Neural cell (in vitro differentiated cells): Measurements from ENCODE around the gene NKX1-2.

DNA sequence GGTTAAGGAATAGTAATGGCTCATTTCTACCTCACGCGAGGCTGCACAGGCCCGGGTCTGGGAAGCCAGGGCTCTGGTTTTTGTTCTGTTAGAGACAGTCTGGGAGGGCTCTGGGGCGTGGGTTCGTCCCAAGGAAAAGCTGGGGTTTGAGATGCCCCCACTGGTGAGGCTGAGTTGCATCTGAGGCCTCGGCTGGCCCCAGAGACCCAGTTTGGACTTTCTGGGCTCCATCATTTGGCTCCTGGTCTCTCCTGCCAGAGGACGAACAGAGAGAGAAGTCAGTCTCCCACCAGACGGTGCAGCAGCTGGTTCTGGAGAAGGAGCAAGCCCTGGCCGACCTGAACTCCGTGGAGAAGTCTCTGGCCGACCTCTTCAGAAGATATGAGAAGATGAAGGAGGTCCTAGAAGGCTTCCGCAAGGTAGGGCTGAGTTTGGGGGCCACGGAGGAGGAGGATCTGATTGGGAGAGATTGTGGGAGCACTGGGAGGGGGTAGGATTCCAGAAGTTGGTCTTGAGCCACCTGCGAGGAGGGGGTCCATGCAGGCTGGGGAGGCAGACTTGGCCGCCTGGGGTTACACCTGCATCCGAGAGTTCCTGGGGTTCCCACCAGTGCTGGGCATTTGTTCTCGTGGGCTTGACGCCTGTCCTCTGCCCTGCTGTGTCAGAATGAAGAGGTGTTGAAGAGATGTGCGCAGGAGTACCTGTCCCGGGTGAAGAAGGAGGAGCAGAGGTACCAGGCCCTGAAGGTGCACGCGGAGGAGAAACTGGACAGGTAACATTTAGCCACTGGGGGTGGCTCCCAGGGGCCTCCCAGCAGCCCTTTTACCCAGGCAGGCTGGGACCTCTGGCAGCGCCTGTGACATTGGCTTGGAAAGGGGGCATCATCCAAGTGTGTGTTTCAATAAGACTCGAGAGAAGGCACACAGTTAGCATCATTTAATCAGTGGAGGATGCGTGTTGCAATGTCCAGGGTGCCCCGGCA, 22.4 kb upstream of the BTBD16 start:
- RAMPAGE, long total RNA = no peak

- RAMPAGE, long total RNA = no peak
Observed at GRCh38 chr10:122379999-122380369, 5.5 kb downstream of the PLEKHA1 start.

DNA sequence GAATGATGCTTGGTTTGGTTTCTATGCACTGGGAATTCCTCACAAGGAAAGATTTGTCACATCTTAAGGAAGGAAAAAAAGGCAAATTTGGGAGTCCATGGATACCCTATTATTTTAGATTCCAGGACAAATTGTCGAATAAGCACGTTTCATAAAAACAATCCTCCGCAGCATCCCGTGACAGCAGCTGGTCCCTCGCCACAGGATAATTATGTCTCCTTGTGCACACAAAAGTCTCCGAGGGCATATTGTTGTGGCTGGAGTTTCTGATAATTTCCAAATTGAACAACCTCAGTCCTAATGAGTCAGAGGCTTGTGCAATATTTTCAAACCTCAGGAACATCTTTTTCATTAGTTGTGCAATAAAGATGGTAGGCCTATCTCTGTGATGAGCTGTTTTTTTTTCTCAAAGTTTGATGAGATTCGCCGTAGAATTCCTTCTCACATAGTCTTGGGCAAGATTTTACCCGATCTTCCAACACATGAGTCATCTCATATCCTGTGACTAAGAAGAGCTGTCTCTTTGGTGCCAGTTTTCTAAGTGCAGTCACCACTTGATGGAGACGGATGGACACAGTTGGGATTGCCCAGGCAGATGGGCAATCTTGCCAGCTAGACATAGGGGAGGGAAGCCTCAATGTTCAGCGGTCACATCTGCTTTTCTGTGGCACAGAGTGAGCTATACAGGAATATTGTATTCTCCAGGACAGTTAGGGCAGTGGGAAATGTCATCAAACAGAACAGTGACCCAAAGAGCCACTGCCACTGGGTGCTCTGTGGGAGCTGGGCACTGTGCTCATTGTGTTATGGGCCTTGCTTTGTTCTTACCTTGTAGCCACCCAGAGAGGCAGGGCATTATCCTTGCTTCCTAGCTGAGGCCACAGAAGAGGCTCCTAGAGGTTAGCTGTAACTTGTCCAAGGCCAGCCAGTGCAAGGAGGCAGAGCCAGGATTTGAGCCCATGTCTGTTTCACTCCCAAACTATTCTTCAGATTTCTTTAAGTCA, 7.8 kb downstream of the HTRA1 start:
- RAMPAGE, long total RNA = no peak

GRCh38 chr10:122541350-122541874, 19.1 kb upstream of the DMBT1 start:
- RAMPAGE, long total RNA = no peak

DNA sequence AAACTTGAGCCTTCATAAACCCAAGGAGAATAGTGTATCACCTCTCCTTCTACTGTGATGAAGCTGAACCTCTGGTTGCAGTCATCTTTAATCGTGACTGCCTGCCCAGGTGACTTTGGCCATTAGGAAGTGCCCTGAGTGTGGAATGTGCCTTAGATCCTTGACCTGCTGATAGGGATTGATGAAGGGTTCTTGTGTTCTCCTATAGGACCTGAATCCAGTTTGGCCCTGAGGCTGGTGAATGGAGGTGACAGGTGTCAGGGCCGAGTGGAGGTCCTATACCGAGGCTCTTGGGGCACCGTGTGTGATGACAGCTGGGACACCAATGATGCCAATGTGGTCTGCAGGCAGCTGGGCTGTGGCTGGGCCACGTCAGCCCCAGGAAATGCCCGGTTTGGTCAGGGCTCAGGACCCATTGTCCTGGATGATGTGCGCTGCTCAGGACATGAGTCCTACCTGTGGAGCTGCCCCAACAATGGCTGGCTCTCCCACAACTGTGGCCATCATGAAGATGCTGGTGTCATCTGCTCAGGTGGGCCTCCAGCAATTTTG, 28.3 kb downstream of the DMBT1 start:
- RAMPAGE, long total RNA = no peak

- RAMPAGE, long total RNA = no peak
Observed at GRCh38 chr10:122592184-122592495, 31.6 kb downstream of the DMBT1 start.

DNA sequence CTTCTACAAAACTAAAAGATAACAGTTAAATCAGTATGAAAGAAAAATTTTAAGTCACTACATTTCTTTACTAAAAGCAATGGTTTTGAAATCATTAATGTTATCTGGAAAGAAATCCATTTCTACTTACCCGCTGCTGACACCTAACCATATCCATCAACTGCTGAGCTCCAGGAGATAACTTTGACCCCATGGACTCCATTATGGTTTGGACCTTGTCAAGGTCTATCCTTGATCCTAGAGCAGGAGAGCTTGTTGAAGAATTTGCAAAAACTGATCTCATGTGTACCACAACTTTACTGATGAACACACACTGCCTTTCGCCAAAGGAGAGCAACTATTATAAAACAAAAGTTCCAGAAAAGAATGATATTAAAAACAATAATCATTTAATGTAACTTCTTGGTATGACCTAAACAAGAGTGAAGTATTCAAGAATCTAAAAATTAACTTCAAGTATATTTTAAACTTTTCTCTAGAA, 5.5 kb downstream of the C10orf88 start:
- RAMPAGE, long total RNA = no peak

DNA sequence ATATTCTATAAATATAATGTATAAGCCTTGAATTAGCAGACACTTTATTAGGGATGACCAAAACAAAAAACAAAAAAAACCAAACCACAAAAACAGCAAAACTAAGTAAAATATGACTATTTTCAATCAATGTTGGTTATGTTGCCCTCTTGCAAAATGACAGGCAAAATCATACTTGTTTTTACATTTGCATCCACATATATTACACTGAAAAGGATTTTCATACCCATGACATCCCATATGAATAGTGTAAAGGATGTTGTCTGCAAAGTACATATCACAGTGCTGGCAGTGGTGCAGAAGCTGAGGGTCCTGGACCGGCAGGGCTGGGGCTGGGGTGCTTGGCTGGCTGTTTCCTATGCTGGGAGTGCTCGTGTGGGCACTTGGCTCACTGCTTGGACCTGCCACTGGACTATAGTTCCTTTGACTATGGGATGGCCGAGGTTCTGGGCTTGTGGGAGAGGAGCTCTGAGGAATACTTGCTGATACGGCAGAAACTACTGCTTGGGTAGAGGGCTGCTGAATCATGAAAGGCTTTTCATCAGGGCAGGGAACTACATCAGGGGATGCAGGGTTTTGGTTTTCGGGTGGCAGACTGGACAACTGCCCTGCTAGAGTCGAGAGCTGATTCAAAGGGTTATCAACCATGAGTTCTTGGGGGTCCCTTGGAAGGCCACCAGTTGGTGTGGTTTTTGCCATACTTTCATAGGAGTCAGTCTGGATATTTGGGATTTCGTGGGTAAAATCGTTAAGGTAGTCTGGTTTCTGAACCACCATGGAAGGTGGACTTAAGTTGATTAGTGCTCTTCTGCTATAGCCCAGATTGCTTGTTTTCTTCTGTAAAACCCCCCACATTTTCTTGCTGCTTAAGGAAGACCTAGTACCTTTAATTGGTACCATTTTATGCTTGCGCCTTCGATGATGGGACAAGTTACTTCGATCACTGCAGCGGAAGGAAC, 13.7 kb downstream of the PSTK start:
- RAMPAGE, long total RNA = no peak

DNA sequence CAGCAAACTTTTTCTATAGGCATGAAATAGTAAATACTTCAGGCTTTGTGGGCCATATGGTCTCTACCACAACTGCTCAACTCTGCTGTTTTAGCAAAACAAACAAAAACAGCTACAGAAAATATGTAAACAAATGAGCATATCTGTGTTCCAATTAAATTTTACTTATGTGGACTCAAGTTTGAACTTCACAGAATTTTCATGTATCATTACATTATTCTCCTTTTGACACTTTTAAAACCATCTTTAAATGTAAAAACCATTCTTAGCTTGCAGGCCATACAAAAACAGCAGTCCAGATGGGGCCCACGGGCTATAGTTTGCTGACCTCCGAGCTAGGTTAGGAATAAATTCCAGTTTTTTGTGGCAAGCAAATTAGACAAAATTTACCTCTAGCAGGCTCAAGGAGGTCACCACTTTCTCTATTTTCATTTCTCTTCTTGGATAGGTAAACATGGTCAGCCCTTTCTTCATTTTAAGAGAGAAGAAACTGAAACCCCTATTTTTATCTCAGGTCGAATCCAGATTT, 10.9 kb downstream of the IKZF5 start:
- RAMPAGE, long total RNA = no peak

DNA sequence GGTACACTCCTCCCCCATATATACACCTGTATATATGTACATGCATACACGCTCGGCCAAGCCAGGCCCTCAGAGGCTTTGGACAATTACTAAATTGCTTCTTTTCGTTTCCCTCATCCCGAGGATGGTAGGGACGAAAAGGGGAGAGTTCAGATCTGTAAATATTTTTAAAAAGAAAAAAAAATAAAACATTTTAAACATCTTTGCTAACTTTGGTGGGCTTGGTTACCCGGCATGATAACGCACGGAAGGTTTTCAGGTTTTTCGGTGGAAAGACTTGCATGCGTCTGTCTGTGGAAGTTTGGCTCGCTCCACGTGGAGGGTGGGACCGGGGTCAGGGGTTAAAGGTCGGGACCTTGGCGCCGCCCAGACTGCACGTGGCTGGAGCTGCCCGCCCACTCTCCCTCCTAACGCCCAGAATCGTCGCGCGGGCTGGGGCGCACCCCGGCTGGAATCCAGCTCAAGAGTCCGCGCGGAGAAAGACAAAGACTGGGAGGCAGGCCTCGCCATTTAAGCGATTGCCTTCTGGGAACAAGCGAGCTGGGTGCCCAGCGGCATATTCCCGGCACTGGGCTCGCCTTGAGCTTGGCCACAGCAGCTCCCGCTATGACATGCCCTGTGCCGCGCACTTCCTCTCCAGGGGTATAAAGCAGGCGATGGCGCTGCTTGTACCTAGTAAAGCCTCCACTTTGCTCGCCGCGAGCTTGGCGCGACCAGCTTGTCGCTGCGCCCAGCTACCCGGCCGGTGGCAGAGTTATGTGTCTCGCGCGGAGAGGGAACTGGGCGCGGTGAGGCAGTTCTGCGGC, 2.7 kb downstream of the HMX2 start:
- RAMPAGE, long total RNA = no peak

DNA sequence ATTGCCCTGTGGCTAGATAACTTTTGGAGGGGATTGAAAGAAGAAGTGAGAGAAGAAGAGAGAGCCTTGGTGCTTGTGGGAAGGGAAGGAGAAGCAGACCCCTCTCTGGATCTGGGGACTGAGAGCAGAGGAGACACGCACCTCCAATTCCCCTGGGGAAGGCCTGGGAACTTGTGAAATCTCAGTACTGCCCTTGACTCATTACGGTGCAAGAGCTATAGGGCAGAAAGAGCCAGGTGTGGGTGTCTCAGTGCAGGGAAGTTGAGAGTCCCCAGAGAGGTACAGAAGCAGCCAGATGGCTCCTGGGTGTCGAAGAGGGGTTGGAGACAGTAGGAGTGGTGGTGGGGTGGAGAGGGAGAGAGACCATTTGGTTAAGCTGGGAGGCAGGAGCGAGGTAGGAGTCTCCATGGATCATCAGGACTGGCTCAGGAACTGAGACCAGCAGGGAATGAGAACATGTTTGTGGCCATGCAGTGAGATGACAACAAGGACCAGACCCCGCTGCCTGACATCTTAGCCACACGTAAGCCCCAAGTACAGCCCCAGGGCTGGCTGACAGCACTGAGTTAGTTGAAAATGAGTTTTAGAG, 238.1 kb downstream of the BUB3 start:
- RAMPAGE, long total RNA = no peak

DNA sequence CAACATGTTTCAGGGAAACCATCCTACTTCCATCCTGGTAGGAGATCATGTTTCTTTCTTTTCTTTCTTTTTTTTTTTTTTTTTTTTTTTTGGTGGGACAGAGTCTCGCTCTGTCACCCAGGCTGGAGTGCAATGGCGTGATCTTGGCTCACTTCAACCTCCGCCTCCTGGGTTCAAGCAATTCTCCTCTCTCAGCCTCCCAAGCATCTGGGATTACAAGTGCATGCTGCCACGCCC, 15.9 kb downstream of the CPXM2 start:
- RAMPAGE, long total RNA = no peak

- RAMPAGE, long total RNA = no peak
Observed at GRCh38 chr10:123906176-123906650, 14.6 kb upstream of the CPXM2 start.

GRCh38 chr10:124091179-124091739, 2.1 kb downstream of the CHST15 start:
- RAMPAGE, long total RNA = no peak

- RAMPAGE, long total RNA = no peak
Observed at GRCh38 chr10:124105020-124106060, 11.9 kb upstream of the CHST15 start.

DNA sequence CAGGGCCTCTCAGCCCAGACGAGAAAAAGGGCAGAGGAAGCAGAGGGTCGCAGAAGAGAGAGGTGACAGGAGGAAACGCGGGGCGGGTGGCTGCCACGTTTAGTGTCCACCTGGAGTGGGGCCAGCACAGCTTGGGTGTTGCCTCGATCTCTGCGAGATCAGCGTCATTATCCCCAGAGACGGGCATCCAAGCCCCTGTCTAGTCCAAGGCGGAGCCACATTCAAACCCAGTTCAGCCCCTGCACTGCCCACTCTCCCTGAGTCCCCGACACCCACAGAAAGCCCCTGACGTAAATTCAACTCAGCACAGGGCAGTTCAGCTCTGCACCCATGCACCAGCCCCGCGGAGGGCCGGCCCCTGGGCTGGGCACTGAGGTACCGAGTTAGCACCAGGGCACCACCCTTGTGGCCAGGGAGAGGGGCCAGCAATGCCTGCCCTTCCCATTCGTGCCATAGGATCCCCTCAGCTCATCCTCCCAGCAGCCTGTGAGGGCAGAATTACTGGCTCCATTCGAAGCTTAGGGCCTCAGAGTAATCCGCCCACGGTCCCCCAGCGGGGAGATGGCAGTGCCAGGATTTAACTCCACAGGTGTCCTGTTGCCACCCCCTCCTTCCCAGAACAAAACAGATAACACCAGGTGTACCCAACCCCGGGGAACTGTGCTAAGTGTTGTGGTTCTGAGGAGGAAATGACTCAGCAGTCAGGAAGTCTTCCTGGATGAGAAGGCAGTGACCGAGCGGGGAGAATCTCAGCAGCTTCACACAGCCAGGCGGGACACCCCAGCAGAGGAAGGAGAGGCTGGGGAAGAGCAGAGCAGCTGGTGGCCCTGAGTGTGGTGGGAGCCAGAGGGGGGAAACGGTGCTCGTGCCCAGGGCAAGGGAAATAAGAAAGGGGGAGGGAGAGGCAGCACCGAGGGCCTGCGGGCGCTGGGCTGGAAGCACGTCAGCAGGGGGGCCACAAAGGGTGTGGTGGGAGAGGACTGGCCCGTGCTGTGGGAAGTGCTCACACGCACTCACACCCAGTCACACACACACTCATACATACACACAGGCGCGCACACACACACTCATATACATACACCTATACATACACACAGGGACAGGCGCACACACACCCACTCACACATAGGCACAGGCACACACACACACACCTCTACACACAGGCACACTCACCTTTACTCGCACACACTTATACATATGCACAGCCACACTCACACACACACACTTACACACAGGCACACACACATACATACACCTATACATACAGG, 59.6 kb upstream of the CHST15 start:
- RAMPAGE, long total RNA = no peak

GRCh38 chr10:124290303-124290845, 128.3 kb downstream of the OAT start:
- RAMPAGE, long total RNA = no peak

DNA sequence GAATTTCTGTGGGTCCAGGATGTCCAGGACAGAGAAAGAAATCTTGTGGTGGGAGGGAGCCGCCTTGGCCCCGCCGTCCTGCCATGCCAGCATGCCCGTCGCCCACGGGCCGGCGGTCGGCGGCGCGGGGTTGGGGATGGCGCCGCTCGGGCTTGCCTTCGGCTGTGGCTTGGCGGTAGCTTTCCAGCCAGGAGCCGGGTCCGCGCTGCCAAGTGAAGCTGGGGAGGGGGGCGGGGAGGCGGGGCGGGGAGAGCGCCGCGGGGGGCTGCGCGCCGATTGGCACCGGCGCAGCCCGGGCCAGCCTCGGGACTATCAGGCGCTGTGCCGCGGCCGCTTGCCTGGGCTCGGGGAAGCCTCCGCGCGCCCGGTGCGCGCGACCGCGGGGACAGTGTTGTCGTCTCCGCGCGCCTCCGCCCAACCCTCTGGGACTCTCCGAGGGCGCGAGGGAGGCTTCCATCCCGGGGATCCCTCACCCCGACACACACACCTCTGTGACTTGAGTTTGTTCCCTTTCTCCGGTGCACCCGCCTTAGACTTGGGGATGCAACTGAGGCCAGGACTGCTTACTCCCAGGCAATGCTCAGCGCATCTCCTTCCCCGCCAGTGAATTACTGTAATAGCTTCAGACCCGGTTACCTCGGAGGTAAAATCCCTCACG, at the start of gene NKX1-2:
NKX1-2 (minus strand) TSS at position 185 of the 658 bp plus-strand sequence.
- RAMPAGE, long total RNA = no peak

- RAMPAGE, long total RNA = no peak
Observed at GRCh38 chr10:124493391-124493880, 31.8 kb downstream of the LHPP start.

GRCh38 chr10:124578923-124579526, 117.4 kb downstream of the LHPP start:
- RAMPAGE, long total RNA = no peak